ENCODE measurements around a stretch of chr1.

DNA sequence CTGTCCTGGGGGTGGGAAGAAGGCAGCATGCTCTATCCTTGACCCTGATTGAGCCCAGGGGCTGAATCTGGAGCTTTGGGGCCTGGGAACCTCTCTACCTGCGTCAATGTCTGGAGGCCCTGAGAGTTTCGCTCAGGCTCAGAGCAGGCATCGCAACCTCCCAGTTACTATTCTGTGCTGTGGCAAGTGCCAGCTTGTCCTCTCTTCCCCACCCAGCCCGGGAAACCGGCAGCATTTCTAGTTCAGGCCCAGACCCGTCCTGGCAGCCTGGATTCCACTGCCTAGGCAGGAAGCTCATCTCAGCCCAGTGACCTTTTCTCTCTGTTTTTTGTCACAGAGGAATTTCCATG lies 10.0 kb upstream of the IRF6 start:
- PRO-cap, 4 experiments: no peak in any of the 4 experiments
- RAMPAGE, long total RNA, 2 experiments: no peak in any of the 2 experiments
- RRBS: no CpG with 5 or more reads among the region's 6 CpGs

- PRO-cap, 4 experiments: peak in 3 of 4 experiments; most common plus-strand start chr1:210222426 (in 1); most common minus-strand start chr1:210222339 (in 1)
- RAMPAGE, long total RNA, 2 experiments: no peak in any of the 2 experiments
- RRBS: no CpG with 5 or more reads among the region's 3 CpGs
Observed at GRCh38 chr1:210222267-210222736, 10.3 kb upstream of the SERTAD4 start.

DNA sequence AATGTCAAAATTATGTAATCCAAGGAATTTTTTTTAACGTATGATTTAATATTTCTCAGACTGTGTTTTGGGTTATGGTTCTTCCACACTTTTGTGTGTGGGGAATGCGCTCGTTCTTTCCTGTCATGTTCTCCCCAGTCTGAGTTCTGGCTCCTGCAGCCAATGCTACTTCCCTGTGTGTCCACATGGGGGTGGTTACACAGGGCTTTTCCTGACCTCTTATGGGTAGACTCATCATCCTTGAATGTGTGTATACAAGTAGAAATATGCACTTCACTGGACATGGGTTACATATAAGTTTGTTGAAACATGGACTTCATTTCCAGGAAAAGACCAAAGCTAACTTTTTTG lies 7.2 kb downstream of the SERTAD4 start:
- PRO-cap, 4 experiments: no peak in any of the 4 experiments
- RAMPAGE, long total RNA, 2 experiments: no peak in any of the 2 experiments
- RRBS: no CpG with 5 or more reads among the region's 3 CpGs

- PRO-cap, 4 experiments: peak in 4 of 4 experiments; most common plus-strand start chr1:210250855 (in 4)
- RAMPAGE, long total RNA, 2 experiments: no peak in any of the 2 experiments
- RRBS: 6% methylated on average over 4 of the region's 11 CpGs
Observed at GRCh38 chr1:210250608-210251038, 18.0 kb downstream of the SERTAD4 start.

- PRO-cap, 4 experiments: no peak in any of the 4 experiments
- RAMPAGE, long total RNA, 2 experiments: no peak in any of the 2 experiments
- RRBS: no CpG with 5 or more reads among the region's 7 CpGs
Observed at GRCh38 chr1:210653601-210654197, 325.0 kb downstream of the HHAT start.

- PRO-cap, 4 experiments: no peak in any of the 4 experiments
- RAMPAGE, long total RNA, 2 experiments: no peak in any of the 2 experiments
- RRBS: no CpG with 5 or more reads among the region's 8 CpGs
Observed at GRCh38 chr1:210987914-210988325, 146.0 kb downstream of the KCNH1 start.

DNA sequence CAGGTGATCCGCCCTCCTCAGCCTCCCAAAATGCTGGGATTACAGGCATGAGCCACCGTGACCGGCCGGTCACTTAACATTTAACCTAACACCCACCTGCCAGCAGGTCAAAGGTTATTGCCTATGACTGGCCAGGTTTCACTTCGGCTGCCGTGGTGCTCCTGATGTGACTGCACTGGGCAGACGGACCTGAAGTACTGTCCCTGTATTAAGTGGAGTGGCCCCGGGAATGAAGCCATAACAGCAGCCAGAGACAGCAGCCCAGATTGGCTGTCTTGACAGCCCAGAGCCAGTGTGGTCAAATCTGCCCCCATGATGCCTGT lies 24.4 kb upstream of the RD3 start:
- PRO-cap, 4 experiments: no peak in any of the 4 experiments
- RAMPAGE, long total RNA, 2 experiments: no peak in any of the 2 experiments
- RRBS: no CpG with 5 or more reads among the region's 8 CpGs

- PRO-cap, 4 experiments: no peak in any of the 4 experiments
- RAMPAGE, long total RNA, 2 experiments: no peak in any of the 2 experiments
- RRBS: no CpG with 5 or more reads among the region's 11 CpGs
Observed at GRCh38 chr1:211890620-211891156, 60.1 kb upstream of the LPGAT1 start.

- PRO-cap, 4 experiments: no peak in any of the 4 experiments
- RAMPAGE, long total RNA, 2 experiments: no peak in any of the 2 experiments
- RRBS: no CpG with 5 or more reads among the region's 2 CpGs
Observed at GRCh38 chr1:211910505-211911067, 80.0 kb upstream of the LPGAT1 start.

GRCh38 chr1:212010716-212011468 lies 24.5 kb downstream of the INTS7 start:
- PRO-cap, 4 experiments: no peak in any of the 4 experiments
- RAMPAGE, long total RNA, 2 experiments: no peak in any of the 2 experiments
- RRBS: no CpG with 5 or more reads among the region's 1 CpG

DNA sequence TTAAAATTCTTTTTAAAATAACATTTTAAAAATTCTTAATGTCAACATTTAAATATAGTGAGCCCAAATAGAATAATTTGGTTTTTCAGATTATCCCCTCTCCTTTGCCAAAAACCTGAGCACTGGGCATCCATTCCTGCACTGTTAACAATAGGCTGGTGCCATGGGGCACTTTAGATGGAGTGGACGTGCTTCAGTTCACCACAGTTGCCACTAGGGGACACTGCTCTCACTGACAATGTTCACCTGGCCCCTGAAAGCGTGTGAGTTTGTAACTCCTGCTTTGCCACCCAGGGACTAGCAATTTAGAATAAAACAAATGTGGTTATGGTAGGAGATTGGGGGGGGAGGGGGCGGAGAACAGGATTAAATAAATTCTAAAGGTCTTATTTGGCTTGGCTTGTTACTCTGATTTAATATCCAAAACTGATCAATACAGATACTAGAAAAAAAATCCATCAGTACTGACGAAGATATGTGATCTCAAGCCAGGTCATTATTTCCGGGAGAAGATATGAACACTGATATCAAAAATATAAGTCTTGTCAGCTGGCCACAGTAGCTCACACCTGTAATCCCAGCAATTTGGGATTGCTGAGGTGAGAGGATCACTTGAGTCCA lies 23.3 kb downstream of the INTS7 start:
- PRO-cap, 4 experiments: no peak in any of the 4 experiments
- RAMPAGE, long total RNA, 2 experiments: no peak in any of the 2 experiments
- RRBS: no CpG with 5 or more reads among the region's 5 CpGs

DNA sequence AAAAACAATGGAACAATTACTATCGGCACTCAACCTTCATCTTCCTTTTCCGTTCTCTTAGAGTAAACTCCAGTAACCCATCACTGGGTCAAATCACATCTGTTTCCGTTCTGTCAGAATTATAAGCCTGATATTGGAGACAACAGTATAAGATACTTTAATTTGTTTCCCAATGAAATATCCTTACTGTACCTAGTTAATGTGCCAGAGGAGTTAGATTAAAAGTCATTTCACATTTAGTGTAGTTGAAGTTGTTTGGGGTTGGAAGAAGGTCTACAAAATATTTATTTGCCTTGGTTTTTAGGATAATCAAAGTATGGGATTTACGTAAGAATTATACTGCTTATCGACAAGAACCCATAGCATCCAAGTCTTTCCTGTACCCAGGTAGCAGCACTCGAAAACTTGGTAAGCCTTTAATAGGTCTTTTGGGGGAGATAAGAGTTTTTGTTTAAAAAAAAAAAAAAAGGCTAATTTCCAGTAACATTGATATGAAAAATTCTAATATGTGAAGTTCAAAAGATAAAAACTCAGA lies 32.4 kb downstream of the DTL start:
- PRO-cap, 4 experiments: no peak in any of the 4 experiments
- RAMPAGE, long total RNA, 2 experiments: no peak in any of the 2 experiments
- RRBS: no CpG with 5 or more reads among the region's 6 CpGs

GRCh38 chr1:212107425-212108144 lies 72.0 kb downstream of the DTL start:
- PRO-cap, 4 experiments: no peak in any of the 4 experiments
- RAMPAGE, long total RNA, 2 experiments: no peak in any of the 2 experiments
- RRBS: no CpG with 5 or more reads among the region's 3 CpGs

DNA sequence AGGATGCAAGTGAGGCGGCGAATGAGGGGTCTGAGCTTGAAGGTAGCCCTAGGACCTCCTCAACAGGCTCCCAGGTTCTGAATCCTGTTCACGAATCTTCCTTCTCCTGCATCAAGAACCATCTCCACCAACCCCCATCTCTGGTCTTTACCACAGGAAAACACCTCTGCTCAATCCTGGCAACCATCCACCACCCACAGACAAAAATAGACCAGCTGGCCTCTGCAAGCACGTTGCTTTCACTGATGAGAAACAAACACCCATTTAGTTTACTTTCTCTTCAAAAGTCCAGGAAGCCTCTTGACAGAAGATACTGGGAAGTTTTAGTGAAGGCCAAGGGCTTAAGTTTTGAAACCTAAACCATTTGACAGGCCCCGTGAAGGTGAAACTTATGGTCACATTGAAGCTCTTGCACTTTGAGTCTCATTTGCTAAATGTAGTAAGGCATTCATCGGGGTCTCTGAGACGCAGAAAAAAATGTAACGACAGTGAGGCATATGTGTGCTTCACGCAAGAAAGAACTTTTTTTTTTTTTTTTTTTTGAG lies 122.6 kb upstream of the PPP2R5A start:
- PRO-cap, 4 experiments: no peak in any of the 4 experiments
- RAMPAGE, long total RNA, 2 experiments: no peak in any of the 2 experiments
- RRBS: no CpG with 5 or more reads among the region's 9 CpGs

DNA sequence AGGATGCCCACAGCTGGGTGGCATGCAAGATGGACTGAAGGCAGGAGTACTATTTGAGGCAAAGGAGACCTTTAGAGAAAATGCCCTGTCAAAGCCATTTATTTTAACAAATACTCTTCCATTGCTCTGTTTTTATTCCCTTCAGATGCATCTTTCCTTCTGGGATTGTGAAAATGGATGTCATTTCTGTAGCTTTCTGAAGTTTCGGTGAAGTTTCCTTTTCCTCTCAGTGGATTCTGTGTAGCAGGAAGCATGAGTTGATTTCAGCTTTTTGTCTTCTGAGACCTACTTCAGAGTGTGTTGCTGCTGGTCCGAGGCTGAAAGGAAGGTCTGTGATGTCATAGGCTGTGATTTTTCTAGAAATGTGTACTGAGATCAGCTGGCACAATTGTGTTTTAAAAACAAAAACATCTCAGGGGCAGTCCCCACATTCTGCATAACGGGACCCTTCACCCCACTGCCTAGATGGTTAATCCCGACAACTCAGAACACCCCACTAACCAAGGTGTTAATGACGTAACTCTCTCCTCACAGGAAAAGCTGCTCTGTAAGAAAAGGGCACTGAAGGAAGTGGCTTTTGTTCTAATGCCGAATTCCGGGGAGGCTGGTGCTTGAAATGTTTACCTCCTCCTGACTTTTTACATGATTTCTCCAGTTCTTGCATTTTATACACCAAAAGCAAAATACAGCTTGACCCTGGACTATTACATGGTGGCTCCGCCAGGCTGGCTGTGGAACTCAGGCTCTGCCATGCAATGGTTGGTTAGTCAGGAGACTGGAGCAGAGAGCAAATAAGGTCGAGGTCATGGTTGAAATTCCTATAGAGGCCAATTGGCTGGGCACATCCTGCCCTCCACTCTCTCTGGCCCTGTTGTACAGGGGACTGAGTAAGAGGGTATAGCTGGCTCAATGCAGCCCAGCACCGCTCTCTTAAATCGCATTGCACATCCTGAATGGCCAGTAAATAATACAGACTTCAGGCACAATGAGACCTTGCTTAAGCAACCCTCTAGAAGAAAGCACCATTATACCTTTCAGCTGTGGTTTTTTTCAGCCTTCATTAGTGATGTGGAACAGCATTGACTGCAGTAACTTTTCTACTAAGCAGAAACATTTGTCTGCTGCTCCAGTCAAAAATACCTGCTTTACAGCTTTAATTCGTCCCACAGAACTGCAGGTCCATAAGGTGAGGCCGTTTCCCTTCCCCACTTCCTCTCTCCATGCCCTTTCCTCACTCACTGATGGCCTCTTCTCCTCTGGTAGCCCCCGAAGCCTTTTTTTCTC lies 59.6 kb upstream of the PPP2R5A start:
- PRO-cap, 4 experiments: peak in 2 of 4 experiments; most common plus-strand start position 1,060 of the sequence (in 2); most common minus-strand start position 937 of the sequence (in 1)
- RAMPAGE, long total RNA, 2 experiments: no peak in any of the 2 experiments
- RRBS: no CpG with 5 or more reads among the region's 14 CpGs

DNA sequence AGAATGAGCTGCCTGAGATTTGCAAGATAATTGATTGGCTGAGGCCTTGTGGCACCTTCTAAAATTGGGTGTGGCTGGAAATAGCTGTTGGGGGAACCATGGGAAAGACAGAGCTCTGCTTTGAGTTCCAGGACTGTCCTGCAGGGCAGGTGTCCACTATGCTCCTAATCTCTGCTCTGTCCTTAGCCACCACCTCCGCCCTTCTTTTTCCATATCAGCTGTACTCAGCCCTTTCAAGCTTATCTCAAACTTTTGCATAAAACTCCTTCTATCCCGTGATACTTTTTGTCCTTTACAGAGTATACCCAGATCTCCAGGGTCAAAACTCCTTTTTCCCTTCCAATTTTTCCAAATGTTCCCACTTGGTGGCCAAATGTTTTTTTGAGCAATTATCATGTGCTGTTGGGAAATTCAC lies 23.7 kb upstream of the PPP2R5A start:
- PRO-cap, 4 experiments: no peak in any of the 4 experiments
- RAMPAGE, long total RNA, 2 experiments: no peak in any of the 2 experiments
- RRBS: no CpG with 5 or more reads among the region's 2 CpGs

GRCh38 chr1:212285991-212286856 lies 1.0 kb downstream of the PPP2R5A start:
- PRO-cap, 4 experiments: peak in 4 of 4 experiments; most common plus-strand start chr1:212286236 (in 2); most common minus-strand start chr1:212286398 (in 4)
- RAMPAGE, long total RNA, 2 experiments: no peak in any of the 2 experiments
- RRBS: 2% methylated on average over 26 of the region's 58 CpGs

DNA sequence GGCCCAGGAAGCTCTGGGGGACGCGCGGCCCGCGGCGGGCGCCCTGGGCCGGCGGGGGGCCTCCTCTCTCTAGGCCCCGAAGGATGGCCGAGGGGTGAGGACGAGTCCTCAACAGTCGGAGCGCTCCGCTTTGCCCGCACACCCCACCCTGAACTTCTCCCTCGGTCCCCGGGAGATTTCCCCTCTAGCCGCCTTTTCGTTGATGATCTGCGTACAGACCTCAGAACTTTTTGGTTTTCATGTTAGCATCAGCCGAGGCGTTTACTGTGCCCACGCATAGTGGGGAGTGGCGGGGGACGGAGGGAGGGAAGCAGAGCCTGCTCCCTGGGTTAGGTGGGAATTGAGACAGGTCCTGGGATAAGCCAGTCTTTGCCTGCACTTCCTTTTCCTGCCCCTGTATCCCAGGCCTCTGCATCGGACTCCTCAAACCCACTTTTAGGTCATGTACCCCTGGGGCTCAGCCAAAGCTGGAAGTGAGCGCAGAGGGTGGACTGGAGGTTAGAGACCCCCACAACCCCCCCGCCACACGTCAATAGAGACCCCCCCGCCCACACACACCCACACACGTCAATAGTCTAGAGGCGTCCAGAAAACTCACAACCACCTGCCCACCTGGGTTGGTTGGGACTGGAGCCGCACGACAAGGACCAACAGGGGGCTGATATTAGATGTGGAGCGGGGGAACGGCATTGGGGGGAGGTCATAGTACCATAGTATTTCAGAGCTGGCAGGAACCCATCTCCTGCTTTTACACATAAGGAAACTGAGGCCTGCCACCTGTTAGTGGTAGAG lies 680 bp downstream of the NENF start:
- PRO-cap, 4 experiments: peak in 2 of 4 experiments; most common plus-strand start position 332 of the sequence (in 1); most common minus-strand start position 232 of the sequence (in 1)
- RAMPAGE, long total RNA, 2 experiments: no peak in any of the 2 experiments
- RRBS: 2% methylated on average over 11 of the region's 37 CpGs

DNA sequence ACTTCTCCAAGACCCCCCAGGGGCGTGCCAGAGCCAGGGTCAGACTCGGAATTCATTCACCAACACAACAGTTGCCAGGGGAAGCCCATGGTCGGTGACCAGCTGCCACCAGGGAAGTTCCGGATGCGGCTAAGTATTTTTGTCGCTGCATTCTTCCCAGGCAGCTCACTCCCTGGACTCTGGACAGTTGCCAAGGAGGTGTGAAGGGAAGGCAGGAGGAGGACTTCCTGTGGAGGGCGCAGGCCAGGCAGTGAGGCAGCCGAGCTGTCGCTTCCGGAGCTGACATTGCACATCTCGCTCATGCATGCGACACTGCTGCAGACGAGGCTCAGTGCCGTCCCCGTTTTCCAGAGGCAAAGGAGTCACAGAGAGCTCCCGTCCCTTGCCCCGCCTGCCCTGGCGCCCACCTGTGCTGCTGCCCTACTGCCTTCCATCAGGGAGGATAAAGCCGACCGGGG lies 81.3 kb downstream of the NENF start:
- PRO-cap, 4 experiments: no peak in any of the 4 experiments
- RAMPAGE, long total RNA, 2 experiments: no peak in any of the 2 experiments
- RRBS: no CpG with 5 or more reads among the region's 20 CpGs

DNA sequence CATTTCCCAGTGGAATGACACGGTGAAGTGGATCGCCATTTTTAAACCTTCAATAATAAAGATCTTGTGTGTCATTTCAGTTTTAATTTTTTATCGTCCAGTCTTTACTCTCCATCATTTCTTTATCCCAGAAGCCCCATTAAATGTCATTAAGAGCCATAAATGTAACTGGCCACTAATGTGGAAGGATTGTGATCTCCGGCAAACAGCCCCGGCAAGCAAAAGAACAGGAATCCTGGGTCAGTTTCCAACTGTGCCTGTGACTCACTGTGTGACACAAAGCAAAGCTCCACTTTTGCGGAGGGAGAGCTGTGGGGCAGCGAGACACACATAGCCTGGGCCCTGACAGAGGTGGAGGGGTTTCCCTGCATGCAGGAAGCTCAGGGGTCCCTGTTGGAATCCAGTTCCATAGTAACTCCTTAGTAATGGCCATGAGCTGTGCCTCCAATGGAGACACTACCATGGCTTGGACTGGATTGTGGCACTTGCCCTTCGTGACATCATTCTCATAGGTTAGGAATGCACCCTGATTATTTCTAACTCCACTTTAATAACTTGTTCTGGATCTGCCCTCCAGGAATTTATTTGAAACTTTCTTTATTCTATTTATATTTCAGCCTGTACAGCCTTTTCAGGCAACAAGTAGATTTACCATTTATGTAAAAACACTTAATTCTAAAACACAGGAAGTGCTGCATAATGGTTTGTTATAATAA lies 47.1 kb upstream of the ATF3 start:
- PRO-cap, 4 experiments: peak in 2 of 4 experiments; most common plus-strand start position 292 of the sequence (in 1); most common minus-strand start position 473 of the sequence (in 1)
- RAMPAGE, long total RNA, 2 experiments: no peak in any of the 2 experiments
- RRBS: no CpG with 5 or more reads among the region's 8 CpGs

Data from uterus (tissue), 7 donors.